Measurements from ENCODE around the genes PCDHA13, PCDHAC2, PCDHB6, SLC25A2, PCDHGB3, PCDHGB4 and PCDHGB6.

DNA sequence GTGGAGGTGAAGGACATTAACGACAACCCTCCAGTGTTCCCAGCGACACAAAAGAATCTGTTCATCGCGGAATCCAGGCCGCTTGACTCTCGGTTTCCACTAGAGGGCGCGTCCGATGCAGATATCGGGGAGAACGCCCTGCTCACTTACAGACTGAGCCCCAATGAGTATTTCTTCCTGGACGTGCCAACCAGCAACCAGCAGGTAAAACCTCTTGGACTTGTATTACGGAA lies 590 bp downstream of the PCDHA9 start:
CAGE:
- cytosol, long polyA minus RNA = no peak
- cytosol, long polyA plus RNA = no peak
- long polyA plus RNA = no peak
- nucleus, long polyA minus RNA = no peak
- nucleus, long polyA plus RNA = no peak

CAGE:
- cytosol, long polyA minus RNA = no peak
- cytosol, long polyA plus RNA = no peak
- long polyA plus RNA = no peak
- nucleus, long polyA minus RNA = no peak
- nucleus, long polyA plus RNA = no peak
These were observed at the start of gene PCDHA13 for GRCh38 chr5:140882009-140882592. TSS of gene PCDHA13 (plus strand) at chr5:140882124.

GRCh38 chr5:140965862-140966890 lies at the start of gene PCDHAC2:
TSS of gene PCDHAC2 (plus strand) at chr5:140966476.
CAGE:
- cytosol, long polyA minus RNA = no peak
- cytosol, long polyA plus RNA = no peak
- long polyA plus RNA = no peak
- nucleus, long polyA minus RNA = start-site peak on the plus strand at chr5:140966113-140966735, 12 reads
- nucleus, long polyA plus RNA = no peak

CAGE:
- cytosol, long polyA minus RNA = no peak
- cytosol, long polyA plus RNA = no peak
- long polyA plus RNA = no peak
- nucleus, long polyA minus RNA = no peak
- nucleus, long polyA plus RNA = no peak
These were observed 9.8 kb upstream of the PCDHB2 start for GRCh38 chr5:141084302-141085306.

DNA sequence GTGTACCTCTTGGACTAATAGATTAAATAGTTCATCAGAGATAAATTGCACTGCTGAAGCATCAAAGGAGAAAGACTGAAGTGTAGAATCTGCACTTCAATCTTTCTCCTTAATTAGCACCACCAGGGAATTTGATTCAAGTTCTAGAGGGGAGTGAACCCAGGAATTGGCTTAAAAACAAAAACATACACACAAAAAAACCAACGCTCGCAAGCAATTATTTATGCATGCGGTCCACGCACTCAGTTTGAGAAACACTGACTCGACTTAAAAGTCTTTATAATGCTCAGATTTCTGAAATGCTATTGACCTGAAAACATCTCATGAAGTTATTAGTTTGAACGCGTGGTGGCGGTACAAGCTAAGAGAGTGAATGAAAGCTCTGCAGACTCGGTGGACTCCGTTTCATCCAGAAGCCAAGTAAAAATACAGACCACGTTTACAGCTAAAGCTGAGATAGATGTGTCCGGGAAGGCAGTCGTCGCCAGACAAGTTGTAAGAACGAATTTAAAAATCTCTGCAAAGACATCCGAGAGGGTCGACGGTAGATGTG lies at the start of gene PCDHB6:
TSS of gene PCDHB6 (plus strand) at position 403 of the 553 bp plus-strand sequence.
CAGE:
- cytosol, long polyA minus RNA = no peak
- cytosol, long polyA plus RNA = no peak
- long polyA plus RNA = no peak
- nucleus, long polyA minus RNA = no peak
- nucleus, long polyA plus RNA = no peak

GRCh38 chr5:141179065-141179416 lies 1.5 kb downstream of the PCDHB8 start:
CAGE:
- cytosol, long polyA minus RNA = no peak
- cytosol, long polyA plus RNA = no peak
- long polyA plus RNA = no peak
- nucleus, long polyA minus RNA = no peak
- nucleus, long polyA plus RNA = no peak

DNA sequence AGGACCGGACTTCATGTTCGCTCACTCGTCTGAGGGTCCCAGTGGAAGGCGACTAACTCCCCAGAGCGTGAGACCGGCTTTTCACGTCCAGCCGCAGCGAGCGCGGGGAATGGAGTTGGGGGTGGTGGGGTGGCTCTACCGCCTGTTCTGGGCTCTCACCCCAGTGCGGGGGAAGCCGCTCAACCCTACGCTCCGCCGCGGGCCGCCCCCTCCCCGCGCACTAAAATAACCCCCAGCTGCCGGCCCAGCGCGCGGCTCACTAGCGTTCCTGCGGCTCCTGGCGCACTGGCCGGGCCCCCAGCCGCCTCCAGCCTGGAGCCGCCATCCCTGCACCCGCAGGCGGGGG lies at the start of gene SLC25A2:
TSS of gene SLC25A2 (minus strand) at position 199 of the 346 bp plus-strand sequence.
CAGE:
- cytosol, long polyA minus RNA = no peak
- cytosol, long polyA plus RNA = no peak
- long polyA plus RNA = no peak
- nucleus, long polyA minus RNA = no peak
- nucleus, long polyA plus RNA = no peak

GRCh38 chr5:141319835-141320662 lies 535 bp downstream of the TAF7 start:
CAGE:
- cytosol, long polyA minus RNA = no peak
- cytosol, long polyA plus RNA = no peak
- long polyA plus RNA = no peak
- nucleus, long polyA minus RNA = start-site peak on the plus strand at chr5:141319792-141320300, 77 reads
- nucleus, long polyA plus RNA = no peak

DNA sequence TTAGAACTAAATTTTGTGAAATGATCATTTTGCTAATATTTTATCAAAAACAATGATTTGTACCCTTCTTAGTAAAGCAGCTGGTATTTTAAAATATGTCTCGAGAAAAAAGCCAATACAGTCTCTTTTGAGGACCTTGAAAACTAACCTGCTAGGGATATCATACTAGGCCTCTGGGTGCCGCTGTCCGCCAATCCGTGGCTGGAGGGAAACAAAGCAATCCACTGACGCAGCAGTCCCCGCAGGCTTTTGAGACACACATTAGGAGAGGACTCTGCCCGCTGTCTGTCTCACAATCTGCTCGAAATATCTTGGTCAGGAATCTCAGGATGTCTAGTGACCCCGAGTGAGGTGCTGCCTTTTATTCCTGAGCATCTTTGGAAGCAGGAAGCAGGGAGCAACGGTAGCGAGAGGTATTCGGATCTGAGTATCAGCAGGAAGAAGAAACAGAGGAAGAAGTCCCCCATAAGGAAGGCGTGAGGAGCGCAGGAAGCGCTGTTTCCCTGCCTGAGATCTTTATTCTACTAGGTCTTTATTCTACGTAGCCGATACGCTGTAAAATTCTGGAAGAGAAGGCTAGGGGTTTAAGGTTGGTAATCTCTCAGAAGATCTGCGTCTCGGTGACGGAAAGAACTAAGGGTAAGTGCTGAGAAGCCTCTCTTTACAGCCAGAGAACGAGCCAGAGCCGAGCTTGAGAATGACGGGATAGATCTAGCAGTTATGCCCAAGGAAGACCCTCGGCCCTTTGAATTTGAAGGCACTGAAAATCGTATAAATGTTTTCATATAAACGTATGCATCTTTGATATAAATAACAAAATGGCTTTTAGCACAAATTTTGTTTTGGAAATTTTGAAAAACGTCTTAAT lies 4.1 kb upstream of the PCDHGA1 start:
CAGE:
- cytosol, long polyA minus RNA = no peak
- cytosol, long polyA plus RNA = no peak
- long polyA plus RNA = no peak
- nucleus, long polyA minus RNA = no peak
- nucleus, long polyA plus RNA = no peak

CAGE:
- cytosol, long polyA minus RNA = no peak
- cytosol, long polyA plus RNA = no peak
- long polyA plus RNA = no peak
- nucleus, long polyA minus RNA = no peak
- nucleus, long polyA plus RNA = no peak
These were observed 363 bp downstream of the PCDHGA4 start for GRCh38 chr5:141355138-141355629.

DNA sequence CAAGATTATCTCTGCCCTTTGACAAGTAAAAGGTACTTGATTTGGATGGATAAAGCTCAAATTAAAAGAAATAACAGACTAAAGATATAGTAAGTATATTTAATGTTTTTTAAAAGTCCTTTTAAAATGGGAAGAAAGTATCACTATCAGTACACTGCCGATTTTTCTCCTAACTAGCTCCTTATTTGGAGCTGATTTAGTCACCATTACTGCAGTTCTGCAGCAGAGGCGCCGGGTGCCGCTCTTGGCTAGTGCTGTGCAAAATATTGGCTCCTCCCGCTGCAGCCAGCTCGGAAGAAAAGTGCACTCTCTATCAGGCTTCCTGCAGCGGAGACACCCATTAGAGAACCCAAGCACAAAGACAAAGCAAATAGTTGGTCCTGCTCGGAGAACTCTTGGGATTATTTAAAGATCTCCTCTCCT lies at the start of gene PCDHGB3:
TSS of gene PCDHGB3 (plus strand) at position 304 of the 423 bp plus-strand sequence.
CAGE:
- cytosol, long polyA minus RNA = no peak
- cytosol, long polyA plus RNA = no peak
- long polyA plus RNA = no peak
- nucleus, long polyA minus RNA = start-site peak on the plus strand centred at position 305 of the sequence, 78 bp wide, 23 reads
- nucleus, long polyA plus RNA = no peak

CAGE:
- cytosol, long polyA minus RNA = no peak
- cytosol, long polyA plus RNA = no peak
- long polyA plus RNA = no peak
- nucleus, long polyA minus RNA = no peak
- nucleus, long polyA plus RNA = no peak
These were observed 337 bp downstream of the PCDHGA6 start for GRCh38 chr5:141374045-141374410.

GRCh38 chr5:141387554-141387975 lies at the start of gene PCDHGB4:
TSS of gene PCDHGB4 (plus strand) at chr5:141387698.
CAGE:
- cytosol, long polyA minus RNA = no peak
- cytosol, long polyA plus RNA = no peak
- long polyA plus RNA = no peak
- nucleus, long polyA minus RNA = no peak
- nucleus, long polyA plus RNA = no peak

DNA sequence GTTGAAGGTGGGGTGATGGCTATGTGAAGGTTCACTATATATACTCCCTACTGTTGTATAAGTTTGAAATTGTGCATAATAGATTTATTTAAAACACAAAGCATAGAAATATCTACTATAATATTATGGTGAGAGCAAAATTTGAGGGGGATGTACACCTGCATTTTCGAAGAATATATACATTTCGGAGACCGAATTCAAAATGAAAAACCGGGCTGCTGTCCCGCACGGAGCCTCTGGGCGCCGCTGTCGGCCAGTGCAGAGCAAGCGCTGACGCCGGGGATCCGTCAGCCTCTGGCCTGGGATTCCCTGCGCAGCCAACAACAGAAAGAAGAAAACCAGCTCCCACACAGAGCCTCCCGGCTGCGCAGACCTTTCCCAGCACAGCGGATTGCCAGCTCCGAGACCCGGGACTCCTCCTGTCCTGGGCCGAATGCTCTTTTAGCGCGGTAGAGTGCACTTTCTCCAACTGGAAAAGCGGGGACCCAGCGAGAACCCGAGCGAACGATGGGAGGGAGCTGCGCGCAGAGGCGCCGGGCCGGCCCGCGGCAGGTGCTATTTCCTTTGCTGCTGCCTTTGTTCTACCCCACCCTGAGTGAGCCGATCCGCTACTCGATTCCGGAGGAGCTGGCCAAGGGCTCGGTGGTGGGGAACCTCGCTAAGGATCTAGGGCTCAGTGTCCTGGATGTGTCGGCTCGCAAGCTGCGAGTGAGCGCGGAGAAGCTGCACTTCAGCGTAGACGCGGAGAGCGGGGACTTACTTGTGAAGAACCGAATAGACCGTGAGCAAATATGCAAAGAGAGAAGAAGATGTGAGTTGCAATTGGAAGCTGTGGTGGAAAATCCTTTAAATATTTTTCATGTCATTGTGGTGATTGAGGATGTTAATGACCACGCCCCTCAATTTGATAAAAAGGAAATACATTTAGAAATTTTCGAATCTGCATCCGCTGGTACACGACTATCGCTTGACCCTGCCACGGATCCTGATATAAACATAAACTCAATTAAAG lies at the start of gene PCDHGB6:
TSS of gene PCDHGB6 (plus strand) at position 326 of the 1,012 bp plus-strand sequence.
CAGE:
- cytosol, long polyA minus RNA = no peak
- cytosol, long polyA plus RNA = no peak
- long polyA plus RNA = no peak
- nucleus, long polyA minus RNA = no peak
- nucleus, long polyA plus RNA = no peak

CAGE:
- cytosol, long polyA minus RNA = no peak
- cytosol, long polyA plus RNA = no peak
- long polyA plus RNA = no peak
- nucleus, long polyA minus RNA = no peak
- nucleus, long polyA plus RNA = no peak
These were observed 247 bp upstream of the PCDHGA11 start for GRCh38 chr5:141420665-141420943.

GRCh38 chr5:141431214-141432108 lies 1.2 kb downstream of the PCDHGA12 start:
CAGE:
- cytosol, long polyA minus RNA = no peak
- cytosol, long polyA plus RNA = no peak
- long polyA plus RNA = no peak
- nucleus, long polyA minus RNA = no peak
- nucleus, long polyA plus RNA = no peak

DNA sequence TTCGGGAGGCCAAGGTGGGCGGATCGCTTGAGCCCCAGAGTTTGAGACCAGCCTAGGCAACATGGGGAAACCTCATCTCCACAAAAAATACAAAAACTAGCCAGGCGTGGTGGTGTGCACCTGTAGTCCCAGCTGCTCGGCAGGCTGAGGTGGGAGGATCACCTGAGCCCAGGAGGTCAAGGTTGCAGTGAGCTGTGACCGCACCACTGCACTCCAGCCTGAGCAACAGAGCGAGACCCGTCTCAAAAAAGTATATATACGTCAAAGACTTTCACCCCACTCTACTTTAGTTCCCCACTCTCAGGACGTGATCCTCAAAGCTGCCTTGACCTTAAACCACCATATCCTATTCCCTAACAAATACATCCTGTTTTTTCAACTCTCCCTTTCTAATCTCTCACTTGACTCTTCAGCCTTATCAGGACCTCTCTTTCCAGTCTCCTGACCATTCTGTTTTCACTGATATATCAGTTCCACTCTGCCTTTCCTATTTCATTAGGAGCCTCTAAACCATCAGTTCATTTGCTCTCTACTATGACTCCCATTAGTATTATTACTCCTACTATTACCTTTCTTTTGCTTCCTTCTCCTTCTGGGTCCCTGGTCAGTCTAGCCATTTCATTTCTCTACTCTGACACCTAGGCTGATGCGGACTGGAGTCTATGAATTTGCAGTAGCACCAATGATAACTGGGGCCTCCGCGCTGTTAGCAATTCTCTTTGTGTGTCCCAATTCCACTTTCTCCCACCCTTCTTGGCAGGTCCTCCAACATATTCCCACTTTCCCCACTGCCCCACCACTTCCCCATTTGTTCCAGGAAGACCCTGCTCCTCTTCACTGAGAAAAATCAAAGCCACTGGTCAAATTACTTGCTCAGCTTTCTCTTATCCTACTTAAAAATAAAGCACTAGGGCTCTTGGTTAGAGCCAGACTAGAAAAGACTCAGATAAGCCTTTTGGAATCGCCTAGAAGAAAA lies 41.2 kb downstream of the PCDHGC5 start:
CAGE:
- cytosol, long polyA minus RNA = no peak
- cytosol, long polyA plus RNA = no peak
- long polyA plus RNA = no peak
- nucleus, long polyA minus RNA = no peak
- nucleus, long polyA plus RNA = no peak

DNA sequence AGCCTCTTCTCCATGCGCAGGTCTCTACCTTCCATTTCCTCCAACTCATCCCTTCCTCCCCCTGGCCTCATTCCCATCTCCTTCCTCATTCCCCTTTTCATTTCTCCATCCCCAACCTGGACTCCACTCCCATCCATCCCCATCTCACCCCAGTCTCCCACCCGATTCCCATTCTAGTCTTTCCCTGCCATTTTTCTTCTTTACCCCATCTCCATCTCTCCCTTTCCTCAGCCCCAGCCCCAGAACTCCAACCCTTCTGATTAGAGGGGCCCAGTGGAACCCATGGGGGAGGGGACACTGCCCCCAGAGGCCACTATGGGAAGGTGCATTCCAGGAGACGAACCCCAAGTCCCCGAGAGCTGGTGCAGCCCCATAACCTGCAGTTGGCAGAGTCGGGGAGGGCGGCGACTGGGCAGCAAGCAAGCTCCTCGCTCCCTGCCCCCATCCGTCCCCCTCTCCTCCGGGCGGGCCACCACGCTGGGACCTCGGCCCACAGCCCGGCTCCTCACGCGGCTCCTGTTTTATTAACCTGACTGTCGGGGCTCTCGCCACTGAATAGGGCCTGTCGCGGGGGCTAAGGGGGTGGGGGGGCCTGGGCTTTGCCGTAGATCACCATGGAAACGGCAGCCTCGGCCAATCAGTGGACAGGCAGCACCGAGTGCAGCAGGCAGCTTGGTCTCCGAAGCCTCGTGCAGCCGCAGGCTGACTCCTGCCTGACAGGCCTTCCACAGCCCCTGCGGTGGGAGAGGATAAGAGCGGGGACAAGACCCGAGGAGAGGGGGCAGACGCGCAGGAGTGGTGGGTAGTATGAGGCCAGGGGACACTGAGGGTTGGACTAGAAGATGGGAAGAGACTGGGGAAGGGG lies 66.6 kb downstream of the PCDH1 start:
CAGE:
- cytosol, long polyA minus RNA = no peak
- cytosol, long polyA plus RNA = no peak
- long polyA plus RNA = no peak
- nucleus, long polyA minus RNA = no peak
- nucleus, long polyA plus RNA = no peak

CAGE:
- cytosol, long polyA minus RNA = no peak
- cytosol, long polyA plus RNA = no peak
- long polyA plus RNA = no peak
- nucleus, long polyA minus RNA = no peak
- nucleus, long polyA plus RNA = no peak
These were observed 25.5 kb downstream of the PCDH1 start for GRCh38 chr5:141852561-141853268.

DNA sequence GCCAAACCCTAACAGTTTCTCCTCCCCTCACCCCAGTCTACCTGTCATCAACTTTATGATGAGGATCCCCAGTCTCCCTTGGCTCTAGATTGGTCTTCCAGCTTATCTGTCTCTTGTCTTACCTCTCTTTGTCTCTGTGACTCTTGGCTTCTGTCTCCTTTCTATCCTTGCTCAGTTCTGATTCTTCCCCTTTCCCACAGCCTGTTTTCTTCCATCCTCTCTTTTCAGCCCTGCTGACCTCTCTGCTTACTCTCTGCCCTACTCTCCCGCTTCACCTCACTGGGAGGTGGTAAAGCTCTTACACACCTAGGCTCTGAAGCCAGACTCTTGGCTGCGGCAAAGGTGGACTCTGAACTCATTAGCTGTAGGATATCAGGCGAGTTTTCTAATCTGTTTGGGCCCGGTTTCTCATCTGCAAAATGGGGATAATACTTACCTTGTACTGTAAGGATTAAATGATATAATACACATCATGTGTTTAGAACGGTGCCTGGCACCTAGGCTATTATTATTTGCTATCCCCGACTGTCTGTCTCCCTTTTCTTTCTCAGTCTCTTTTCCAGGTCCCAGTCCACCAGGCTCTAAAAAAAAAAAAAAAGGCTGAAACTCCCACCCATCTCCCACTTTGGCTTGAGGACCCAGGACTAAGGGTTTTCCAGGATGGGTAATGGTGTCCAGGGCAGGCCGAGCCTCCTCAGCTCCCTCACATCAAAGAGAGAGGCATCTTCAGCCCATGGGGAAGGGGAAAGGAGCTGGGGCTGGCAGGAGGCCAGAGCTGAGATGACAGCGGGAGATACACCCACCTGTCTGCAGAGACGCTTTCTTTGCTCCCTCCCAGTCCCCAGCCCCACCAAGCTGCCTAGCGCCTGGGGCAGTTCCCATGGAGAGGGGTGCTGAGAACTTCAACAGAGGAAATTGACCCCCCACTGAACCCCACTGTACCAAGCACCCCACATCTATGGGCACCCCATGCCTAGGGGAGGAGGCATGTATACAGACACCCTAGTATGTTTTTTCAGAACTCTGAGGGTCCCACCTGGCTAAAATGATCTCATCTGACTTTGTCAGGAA lies 10.8 kb downstream of the PCDH1 start:
CAGE:
- cytosol, long polyA minus RNA = no peak
- cytosol, long polyA plus RNA = no peak
- long polyA plus RNA = no peak
- nucleus, long polyA minus RNA = start-site peak on the minus strand centred at position 372 of the sequence, 146 bp wide, 7 reads
- nucleus, long polyA plus RNA = no peak